ENCODE data around the gene CNTN5.

GRCh38 chr11:95924279-95924802 lies 434 bp upstream of the MTMR2 start:
- RAMPAGE, long total RNA, result no peak
- RRBS, result no CpG with 5 or more reads among the region's 5 CpGs
PRO-cap:
- standard, result no peak
- CoPRO, capped RNA only, 2 experiments, result no peak in any of the 2 experiments
- CoPRO, capped and uncapped RNA, 2 experiments, result no peak in any of the 2 experiments
- CoPRO, uncapped RNA only, 2 experiments, result no peak in any of the 2 experiments
CAGE:
- cytosol, long polyA plus RNA, result no peak
- long polyA plus RNA, result no peak
- nucleolus, long total RNA, result no peak
- nucleus, long polyA plus RNA, result no peak

DNA sequence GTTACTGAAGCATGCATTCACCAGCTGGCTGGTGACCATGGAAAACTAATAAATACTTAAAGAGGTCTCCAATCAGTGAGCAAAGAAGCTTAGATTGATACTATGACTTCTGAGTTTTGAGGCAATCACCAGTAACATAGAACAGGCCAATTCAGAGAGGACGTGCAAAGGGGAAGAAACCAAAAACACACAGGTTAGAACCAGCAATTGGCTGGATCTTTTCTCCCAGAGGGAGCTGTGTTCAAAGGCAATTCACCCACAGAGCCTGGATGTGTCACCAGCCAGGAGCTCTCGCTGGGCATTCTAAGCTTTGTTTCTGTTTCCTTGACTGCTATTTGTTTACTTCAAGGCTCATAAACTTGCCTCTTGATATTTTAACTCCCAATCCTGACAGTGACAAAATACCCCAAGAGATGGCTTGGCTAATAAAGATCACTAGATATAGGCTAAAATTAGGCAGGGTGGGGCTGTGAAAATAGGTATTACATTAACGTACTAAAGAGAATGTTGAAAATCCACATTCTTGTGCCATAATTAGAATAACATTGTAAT lies 113.6 kb upstream of the MTMR2 start:
- RAMPAGE, long total RNA, result no peak
- RRBS, result no CpG with 5 or more reads among the region's 3 CpGs
PRO-cap:
- standard, result no peak
- CoPRO, capped RNA only, 2 experiments, result no peak in any of the 2 experiments
- CoPRO, capped and uncapped RNA, 2 experiments, result no peak in any of the 2 experiments
- CoPRO, uncapped RNA only, 2 experiments, result no peak in any of the 2 experiments
CAGE:
- cytosol, long polyA plus RNA, result no peak
- long polyA plus RNA, result no peak
- nucleolus, long total RNA, result no peak
- nucleus, long polyA plus RNA, result no peak

DNA sequence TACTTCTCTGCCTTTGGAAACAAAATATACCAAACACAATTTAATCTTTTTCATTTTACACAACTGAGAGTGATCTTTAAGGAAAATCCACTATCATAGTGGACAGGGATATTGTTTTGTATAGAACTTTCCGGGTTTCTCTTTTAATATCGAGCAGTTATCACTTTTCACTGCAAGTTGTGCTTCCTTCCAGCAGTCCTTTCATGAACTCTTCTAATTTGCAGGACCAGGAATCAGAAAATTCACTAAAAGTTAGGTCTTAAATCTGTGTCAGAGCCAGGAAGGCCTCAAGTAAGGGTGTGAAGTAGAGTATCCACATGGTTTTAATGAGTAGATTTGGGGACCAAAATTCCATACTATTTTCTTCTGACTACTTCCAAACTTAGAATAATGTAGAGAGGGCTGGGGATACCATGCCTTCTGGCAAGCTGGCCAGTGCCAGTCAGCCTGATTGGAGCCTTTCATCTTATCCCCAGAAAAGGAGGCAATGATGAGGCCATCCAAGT lies 133.9 kb upstream of the MTMR2 start:
- RAMPAGE, long total RNA, result no peak
- RRBS, result no CpG with 5 or more reads among the region's 2 CpGs
PRO-cap:
- standard, result no peak
- CoPRO, capped RNA only, 2 experiments, result no peak in any of the 2 experiments
- CoPRO, capped and uncapped RNA, 2 experiments, result no peak in any of the 2 experiments
- CoPRO, uncapped RNA only, 2 experiments, result no peak in any of the 2 experiments
CAGE:
- cytosol, long polyA plus RNA, result no peak
- long polyA plus RNA, result no peak
- nucleolus, long total RNA, result no peak
- nucleus, long polyA plus RNA, result no peak

DNA sequence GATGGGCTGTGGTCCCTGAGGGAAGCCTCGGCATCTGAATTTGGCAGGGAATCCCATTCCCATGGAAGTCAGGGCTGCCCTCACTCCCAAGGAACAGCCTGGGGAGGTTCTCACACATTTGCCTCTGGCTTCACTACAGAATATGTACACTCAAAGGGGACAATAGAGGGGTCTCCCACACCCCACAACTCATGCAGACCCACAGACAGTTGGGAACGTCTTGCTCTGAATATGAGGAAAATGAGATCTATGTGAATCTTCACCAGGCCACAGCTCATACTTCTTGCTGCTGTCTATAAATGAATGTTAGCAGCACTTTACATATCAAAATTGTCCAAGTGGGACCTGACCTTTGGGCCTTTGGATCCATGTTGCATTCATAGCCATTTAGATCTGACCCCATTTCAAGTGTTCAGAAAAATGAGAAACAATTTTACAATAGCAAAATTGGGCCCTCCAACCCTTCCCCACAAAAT lies 152.7 kb upstream of the MTMR2 start:
- RAMPAGE, long total RNA, result no peak
- RRBS, result no CpG with 5 or more reads among the region's 2 CpGs
PRO-cap:
- standard, result no peak
- CoPRO, capped RNA only, 2 experiments, result no peak in any of the 2 experiments
- CoPRO, capped and uncapped RNA, 2 experiments, result no peak in any of the 2 experiments
- CoPRO, uncapped RNA only, 2 experiments, result no peak in any of the 2 experiments
CAGE:
- cytosol, long polyA plus RNA, result no peak
- long polyA plus RNA, result no peak
- nucleolus, long total RNA, result no peak
- nucleus, long polyA plus RNA, result no peak

DNA sequence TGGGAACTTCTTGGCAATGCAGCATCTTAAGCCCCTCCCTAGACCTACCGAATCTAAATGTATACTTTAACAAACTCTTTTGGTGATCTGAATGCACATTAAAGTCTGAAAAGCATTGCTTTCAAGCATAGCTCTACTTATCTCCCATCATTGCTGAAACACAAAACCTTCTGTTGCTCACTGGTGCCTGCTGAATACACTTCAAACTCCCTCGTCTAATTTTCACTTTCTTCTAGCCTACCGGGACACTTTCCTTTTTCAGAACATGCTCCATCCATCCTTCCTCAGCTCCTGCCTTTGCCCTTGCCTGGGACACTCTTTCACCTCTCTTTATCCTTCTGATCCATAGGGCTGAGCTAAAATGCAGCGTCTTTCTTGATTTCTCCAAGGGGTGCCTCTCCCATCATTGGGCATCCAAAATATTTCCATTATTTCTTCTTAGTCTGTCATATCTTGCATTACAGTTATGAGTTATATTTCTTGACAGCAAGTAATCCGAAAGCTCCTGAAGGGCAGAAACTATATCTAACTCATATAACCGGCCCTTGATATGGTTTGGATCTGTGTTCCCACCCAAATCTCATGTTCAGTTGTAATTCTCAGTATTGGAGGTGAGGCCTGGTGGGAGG lies 192.0 kb downstream of the MAML2 start:
- RAMPAGE, long total RNA, result no peak
- RRBS, result no CpG with 5 or more reads among the region's 6 CpGs
PRO-cap:
- standard, result no peak
- CoPRO, capped RNA only, 2 experiments, result no peak in any of the 2 experiments
- CoPRO, capped and uncapped RNA, 2 experiments, result no peak in any of the 2 experiments
- CoPRO, uncapped RNA only, 2 experiments, result no peak in any of the 2 experiments
CAGE:
- cytosol, long polyA plus RNA, result no peak
- long polyA plus RNA, result no peak
- nucleolus, long total RNA, result no peak
- nucleus, long polyA plus RNA, result no peak

GRCh38 chr11:96151544-96152104 lies 191.4 kb downstream of the MAML2 start:
- RAMPAGE, long total RNA, result no peak
- RRBS, result no CpG with 5 or more reads among the region's 3 CpGs
PRO-cap:
- standard, result no peak
- CoPRO, capped RNA only, 2 experiments, result no peak in any of the 2 experiments
- CoPRO, capped and uncapped RNA, 2 experiments, result no peak in any of the 2 experiments
- CoPRO, uncapped RNA only, 2 experiments, result no peak in any of the 2 experiments
CAGE:
- cytosol, long polyA plus RNA, result no peak
- long polyA plus RNA, result no peak
- nucleolus, long total RNA, result no peak
- nucleus, long polyA plus RNA, result no peak

DNA sequence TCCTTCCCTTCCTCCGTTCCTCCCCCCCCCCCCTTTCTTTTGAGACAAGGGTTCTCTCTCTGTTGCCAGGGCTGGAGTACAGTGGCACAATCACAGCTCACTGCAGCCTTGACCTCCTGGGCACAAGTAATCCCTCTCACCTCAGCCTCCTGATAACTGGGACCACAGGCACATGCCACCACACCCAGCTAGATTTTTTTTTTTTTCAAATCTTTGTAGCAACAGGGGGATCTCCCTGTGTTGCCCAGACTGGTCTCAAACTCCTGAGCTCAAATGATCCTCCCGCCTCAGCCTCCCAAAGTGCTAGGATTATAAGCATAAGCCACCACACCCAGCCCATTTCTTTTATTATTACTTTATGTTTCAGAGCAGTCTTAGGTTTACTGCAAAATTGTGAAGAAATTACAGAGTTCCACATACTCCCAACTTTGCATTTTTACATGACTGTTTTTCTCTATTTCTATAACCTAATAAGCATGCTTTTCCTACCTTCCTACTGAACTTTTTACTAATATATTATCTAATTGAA lies 159.6 kb downstream of the MAML2 start:
- RAMPAGE, long total RNA, result no peak
- RRBS, result no CpG with 5 or more reads among the region's 2 CpGs
PRO-cap:
- standard, result no peak
- CoPRO, capped RNA only, 2 experiments, result no peak in any of the 2 experiments
- CoPRO, capped and uncapped RNA, 2 experiments, result no peak in any of the 2 experiments
- CoPRO, uncapped RNA only, 2 experiments, result no peak in any of the 2 experiments
CAGE:
- cytosol, long polyA plus RNA, result no peak
- long polyA plus RNA, result no peak
- nucleolus, long total RNA, result no peak
- nucleus, long polyA plus RNA, result no peak

- RAMPAGE, long total RNA, result no peak
- RRBS, result no CpG with 5 or more reads among the region's 4 CpGs
PRO-cap:
- standard, result no peak
- CoPRO, capped RNA only, 2 experiments, result no peak in any of the 2 experiments
- CoPRO, capped and uncapped RNA, 2 experiments, result no peak in any of the 2 experiments
- CoPRO, uncapped RNA only, 2 experiments, result no peak in any of the 2 experiments
CAGE:
- cytosol, long polyA plus RNA, result no peak
- long polyA plus RNA, result no peak
- nucleolus, long total RNA, result no peak
- nucleus, long polyA plus RNA, result no peak
Observed at GRCh38 chr11:96207392-96208150, 135.4 kb downstream of the MAML2 start.

DNA sequence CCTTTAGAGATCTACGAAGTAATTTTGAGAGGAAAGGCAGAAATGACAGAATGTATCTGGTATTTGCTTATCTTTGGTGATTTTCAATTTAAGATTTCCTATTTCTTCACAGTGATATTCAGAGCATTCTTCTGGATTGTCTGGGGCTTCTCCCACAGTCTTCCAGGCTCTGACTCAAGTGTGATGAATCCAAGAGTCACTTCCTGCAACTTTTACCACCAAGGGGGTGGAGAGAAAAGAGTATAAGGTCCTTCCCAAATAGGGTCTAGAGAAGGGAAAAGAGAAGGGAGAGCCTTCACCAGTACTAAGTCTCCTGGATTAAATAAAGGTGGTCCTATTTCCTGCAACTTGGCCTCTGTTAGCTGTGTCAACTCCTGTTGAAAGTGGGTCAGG lies 1054.6 kb upstream of the CNTN5 start:
- RAMPAGE, long total RNA, result no peak
- RRBS, result no CpG with 5 or more reads among the region's 1 CpG
PRO-cap:
- standard, result bidirectional peak, plus-strand start at position 261 of the sequence, minus-strand start at position 182 of the sequence
- CoPRO, capped RNA only, 2 experiments, result no peak in any of the 2 experiments
- CoPRO, capped and uncapped RNA, 2 experiments, result no peak in any of the 2 experiments
- CoPRO, uncapped RNA only, 2 experiments, result no peak in any of the 2 experiments
CAGE:
- cytosol, long polyA plus RNA, result no peak
- long polyA plus RNA, result no peak
- nucleolus, long total RNA, result no peak
- nucleus, long polyA plus RNA, result no peak

GRCh38 chr11:98494965-98495354 lies 525.8 kb upstream of the CNTN5 start:
- RAMPAGE, long total RNA, result no peak
- RRBS, result no CpG with 5 or more reads among the region's 2 CpGs
PRO-cap:
- standard, result no peak
- CoPRO, capped RNA only, 2 experiments, result no peak in any of the 2 experiments
- CoPRO, capped and uncapped RNA, 2 experiments, result no peak in any of the 2 experiments
- CoPRO, uncapped RNA only, 2 experiments, result no peak in any of the 2 experiments
CAGE:
- cytosol, long polyA plus RNA, result no peak
- long polyA plus RNA, result no peak
- nucleolus, long total RNA, result no peak
- nucleus, long polyA plus RNA, result no peak

- RAMPAGE, long total RNA, result no peak
- RRBS, result no CpG with 5 or more reads among the region's 13 CpGs
PRO-cap:
- standard, result no peak
- CoPRO, capped RNA only, 2 experiments, result no peak in any of the 2 experiments
- CoPRO, capped and uncapped RNA, 2 experiments, result no peak in any of the 2 experiments
- CoPRO, uncapped RNA only, 2 experiments, result no peak in any of the 2 experiments
CAGE:
- cytosol, long polyA plus RNA, result no peak
- long polyA plus RNA, result no peak
- nucleolus, long total RNA, result no peak
- nucleus, long polyA plus RNA, result no peak
Observed at GRCh38 chr11:99020254-99020624, 510 bp upstream of the CNTN5 start.

DNA sequence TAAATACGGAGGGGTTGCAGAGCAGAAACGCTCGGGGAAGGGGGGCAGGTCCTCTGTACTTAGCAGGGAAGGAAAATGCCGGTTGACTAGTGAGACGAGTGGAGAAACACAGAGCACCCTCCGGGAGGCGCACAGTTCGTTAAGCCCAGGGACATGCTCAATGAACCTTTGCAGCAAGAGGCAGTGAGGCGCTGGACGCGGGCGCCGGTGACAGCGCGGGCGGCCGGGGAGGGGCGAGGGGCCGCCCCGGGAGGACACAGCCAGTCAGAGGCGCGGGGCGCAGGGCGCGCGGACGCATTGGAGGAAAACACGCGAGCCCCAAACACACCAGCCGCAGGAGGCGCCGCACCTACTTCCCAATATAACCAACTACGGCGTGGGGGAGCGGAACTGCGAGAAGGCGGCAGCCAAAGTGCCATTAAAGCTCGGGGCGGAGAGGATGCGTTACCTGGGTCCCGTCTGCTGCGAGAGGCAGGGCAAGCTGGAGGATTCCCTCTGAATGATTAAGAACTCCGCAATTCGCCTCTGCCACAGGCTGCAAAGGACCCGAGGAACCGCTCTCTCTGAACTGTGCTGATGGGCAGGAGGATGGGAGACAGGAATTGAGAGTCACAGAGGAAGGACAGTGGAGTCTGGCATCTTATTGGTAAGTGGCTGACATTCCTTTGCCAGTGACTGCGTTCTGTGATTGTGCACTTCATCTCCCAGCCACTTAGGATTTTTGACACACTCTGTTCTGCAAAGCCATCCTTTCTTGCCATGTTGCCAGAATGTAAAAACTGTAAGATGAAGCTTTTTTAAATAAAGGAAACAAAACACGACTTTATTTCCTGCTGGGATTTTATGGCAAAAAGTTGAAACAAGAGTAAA lies at the start of gene CNTN5:
CNTN5 (plus strand) TSS at position 325 of the 870 bp plus-strand sequence.
- RAMPAGE, long total RNA, result no peak
- RRBS, result 4% methylated on average over 10 of the region's 48 CpGs
PRO-cap:
- standard, result no peak
- CoPRO, capped RNA only, 2 experiments, result no peak in any of the 2 experiments
- CoPRO, capped and uncapped RNA, 2 experiments, result no peak in any of the 2 experiments
- CoPRO, uncapped RNA only, 2 experiments, result no peak in any of the 2 experiments
CAGE:
- cytosol, long polyA plus RNA, result no peak
- long polyA plus RNA, result no peak
- nucleolus, long total RNA, result no peak
- nucleus, long polyA plus RNA, result no peak

- RAMPAGE, long total RNA, result no peak
- RRBS, result no CpG with 5 or more reads among the region's 17 CpGs
PRO-cap:
- standard, result no peak
- CoPRO, capped RNA only, 2 experiments, result no peak in any of the 2 experiments
- CoPRO, capped and uncapped RNA, 2 experiments, result no peak in any of the 2 experiments
- CoPRO, uncapped RNA only, 2 experiments, result no peak in any of the 2 experiments
CAGE:
- cytosol, long polyA plus RNA, result no peak
- long polyA plus RNA, result no peak
- nucleolus, long total RNA, result no peak
- nucleus, long polyA plus RNA, result no peak
Observed at GRCh38 chr11:101126780-101127181, 2.8 kb downstream of the PGR start.

DNA sequence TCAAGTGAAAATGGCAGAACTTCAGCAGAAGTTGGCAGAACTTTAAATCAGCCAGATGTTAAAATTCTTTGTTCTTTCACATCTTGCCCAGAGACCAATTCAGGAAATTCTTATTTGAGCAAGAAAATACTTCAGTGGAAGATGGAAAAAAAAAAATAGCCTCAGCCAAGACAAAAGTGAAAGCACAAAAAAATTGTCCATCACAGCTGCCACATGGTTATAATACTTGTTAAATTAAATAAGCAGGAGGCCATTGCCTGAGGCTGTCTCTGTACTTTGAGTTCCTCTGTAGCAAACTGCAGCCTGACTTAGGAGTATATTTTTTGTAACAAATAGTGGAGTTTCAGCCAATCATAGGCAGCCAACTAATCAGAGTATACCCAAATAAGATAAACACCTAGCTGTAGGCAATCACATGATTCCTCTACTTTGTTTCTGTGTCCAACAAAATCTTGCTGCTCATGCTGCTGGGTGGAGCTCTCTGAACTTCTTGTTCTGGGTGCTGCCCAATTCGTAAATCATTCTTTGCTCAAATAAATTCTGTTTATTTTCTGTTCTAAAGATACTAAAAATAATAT lies 5.2 kb upstream of the CEP126 start:
- RAMPAGE, long total RNA, result no peak
- RRBS, result no CpG with 5 or more reads among the region's 1 CpG
PRO-cap:
- standard, result no peak
- CoPRO, capped RNA only, 2 experiments, result no peak in any of the 2 experiments
- CoPRO, capped and uncapped RNA, 2 experiments, result no peak in any of the 2 experiments
- CoPRO, uncapped RNA only, 2 experiments, result no peak in any of the 2 experiments
CAGE:
- cytosol, long polyA plus RNA, result no peak
- long polyA plus RNA, result no peak
- nucleolus, long total RNA, result no peak
- nucleus, long polyA plus RNA, result no peak

GRCh38 chr11:101916110-101916313 lies 310 bp downstream of the ANGPTL5 start:
- RAMPAGE, long total RNA, result no peak
PRO-cap:
- standard, result no peak
- CoPRO, capped RNA only, 2 experiments, result no peak in any of the 2 experiments
- CoPRO, capped and uncapped RNA, 2 experiments, result no peak in any of the 2 experiments
- CoPRO, uncapped RNA only, 2 experiments, result no peak in any of the 2 experiments
CAGE:
- cytosol, long polyA plus RNA, result no peak
- long polyA plus RNA, result no peak
- nucleolus, long total RNA, result no peak
- nucleus, long polyA plus RNA, result no peak

GRCh38 chr11:102115264-102116016 lies 5.2 kb downstream of the YAP1 start:
- RAMPAGE, long total RNA, result no peak
- RRBS, result no CpG with 5 or more reads among the region's 2 CpGs
PRO-cap:
- standard, result no peak
- CoPRO, capped RNA only, 2 experiments, result no peak in any of the 2 experiments
- CoPRO, capped and uncapped RNA, 2 experiments, result no peak in any of the 2 experiments
- CoPRO, uncapped RNA only, 2 experiments, result no peak in any of the 2 experiments
CAGE:
- cytosol, long polyA plus RNA, result no peak
- long polyA plus RNA, result no peak
- nucleolus, long total RNA, result no peak
- nucleus, long polyA plus RNA, result no peak

DNA sequence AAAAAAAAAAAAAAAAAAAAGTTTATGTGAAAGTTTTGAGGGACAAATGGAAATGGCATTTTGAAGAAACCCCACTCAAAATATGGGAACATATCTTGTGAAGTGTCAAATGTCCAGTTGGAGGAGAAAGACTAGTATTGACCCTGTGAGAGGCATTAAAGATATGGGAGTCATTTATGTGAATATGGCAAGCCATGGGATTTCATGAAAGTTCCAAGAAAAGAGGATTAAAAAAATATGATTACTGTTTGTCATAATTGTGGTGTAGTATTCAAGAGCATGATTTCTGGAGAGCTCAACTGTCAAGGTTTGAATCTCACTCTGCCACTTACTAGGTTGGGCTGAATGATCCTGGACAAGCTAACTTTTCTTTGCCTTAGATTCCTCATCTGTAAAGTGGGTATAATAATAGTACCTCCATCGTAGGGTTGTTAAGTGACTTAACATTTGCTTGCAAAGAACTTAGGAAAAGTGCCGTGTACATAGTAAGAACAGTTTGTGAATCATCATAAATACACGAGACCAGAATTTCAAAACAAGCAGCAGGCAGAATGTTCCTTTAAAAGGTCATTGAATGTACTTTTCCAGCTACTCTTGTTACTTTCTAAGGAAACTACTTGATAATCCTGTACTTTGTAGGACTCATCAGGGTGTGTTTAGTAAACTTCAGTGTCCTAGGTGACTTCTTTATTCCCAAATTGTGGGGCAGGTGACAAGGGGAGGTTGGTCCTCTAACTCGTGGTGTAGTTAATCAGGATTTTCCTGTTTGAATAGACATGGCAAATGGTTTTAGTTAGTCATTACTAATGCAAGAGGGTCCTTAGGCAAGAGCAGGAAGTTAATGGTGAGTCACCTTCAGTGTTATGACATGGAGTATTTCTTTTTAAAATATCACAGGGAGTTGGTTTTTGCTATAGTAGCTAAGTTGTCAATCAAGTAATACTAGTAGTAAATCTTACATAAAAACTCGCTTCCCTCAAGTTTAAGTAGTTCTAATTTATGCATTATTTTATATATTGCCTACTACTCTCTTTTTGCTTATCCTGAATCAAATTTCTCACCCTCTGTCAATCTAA lies 67.8 kb downstream of the YAP1 start:
- RAMPAGE, long total RNA, result no peak
- RRBS, result no CpG with 5 or more reads among the region's 5 CpGs
PRO-cap:
- standard, result no peak
- CoPRO, capped RNA only, 2 experiments, result no peak in any of the 2 experiments
- CoPRO, capped and uncapped RNA, 2 experiments, result no peak in any of the 2 experiments
- CoPRO, uncapped RNA only, 2 experiments, result no peak in any of the 2 experiments
CAGE:
- cytosol, long polyA plus RNA, result no peak
- long polyA plus RNA, result no peak
- nucleolus, long total RNA, result no peak
- nucleus, long polyA plus RNA, result no peak

DNA sequence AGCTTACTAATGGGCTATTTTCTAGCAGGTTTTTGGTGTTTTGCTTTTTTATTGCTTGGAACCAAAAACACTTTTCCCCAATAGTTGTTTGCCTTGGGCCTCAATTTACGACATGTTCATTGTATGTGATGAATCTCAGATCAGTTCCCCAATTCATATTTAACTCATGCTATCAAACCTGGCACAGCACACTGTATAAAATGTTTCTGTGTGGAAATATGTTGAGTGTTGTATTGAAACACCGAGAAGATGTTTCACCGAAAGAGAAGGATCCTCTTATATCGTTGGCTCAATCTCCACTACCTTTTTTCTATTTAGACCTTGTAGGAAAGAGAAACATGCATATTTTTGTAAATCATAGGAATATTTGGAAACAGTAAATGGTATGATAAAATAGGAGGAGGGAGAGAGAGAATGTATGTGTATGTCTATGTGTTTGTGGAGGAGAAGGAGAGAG lies 88.4 kb downstream of the YAP1 start:
- RAMPAGE, long total RNA, result no peak
- RRBS, result no CpG with 5 or more reads among the region's 4 CpGs
PRO-cap:
- standard, result no peak
- CoPRO, capped RNA only, 2 experiments, result no peak in any of the 2 experiments
- CoPRO, capped and uncapped RNA, 2 experiments, result no peak in any of the 2 experiments
- CoPRO, uncapped RNA only, 2 experiments, result no peak in any of the 2 experiments
CAGE:
- cytosol, long polyA plus RNA, result no peak
- long polyA plus RNA, result no peak
- nucleolus, long total RNA, result no peak
- nucleus, long polyA plus RNA, result no peak

- RAMPAGE, long total RNA, result no peak
- RRBS, result no CpG with 5 or more reads among the region's 1 CpG
PRO-cap:
- standard, result no peak
- CoPRO, capped RNA only, 2 experiments, result no peak in any of the 2 experiments
- CoPRO, capped and uncapped RNA, 2 experiments, result no peak in any of the 2 experiments
- CoPRO, uncapped RNA only, 2 experiments, result no peak in any of the 2 experiments
CAGE:
- cytosol, long polyA plus RNA, result no peak
- long polyA plus RNA, result no peak
- nucleolus, long total RNA, result no peak
- nucleus, long polyA plus RNA, result no peak
Observed at GRCh38 chr11:102320556-102321068, 3.3 kb downstream of the BIRC3 start.